A673 (cell line): ENCODE results near the genes ELF4, ZNF280C, ENOX2, STK26, HS6ST2, USP26 and PABIR3.

GRCh38 chrX:129717717-129718678 is 20.8 kb upstream of the XPNPEP2 start:
- PRO-cap, result no peak

DNA sequence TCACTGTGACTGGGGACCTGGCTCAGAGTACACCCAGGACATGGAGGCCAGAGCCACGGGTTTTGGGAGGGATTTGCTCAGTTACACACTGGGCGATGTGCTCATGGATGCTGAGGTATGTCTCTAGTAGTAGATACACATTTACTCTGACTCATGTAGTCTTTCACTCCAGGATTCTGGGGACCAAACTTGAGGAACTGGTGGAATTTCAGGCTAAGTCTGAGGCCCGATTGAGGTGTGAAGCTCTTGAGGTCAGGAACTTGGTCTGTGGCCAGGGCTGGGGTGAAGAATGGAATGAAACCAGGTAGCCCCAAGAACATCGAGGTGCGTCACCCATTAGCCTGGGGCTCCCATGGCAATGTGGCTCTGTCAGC is 7.7 kb downstream of the SASH3 start:
- PRO-cap, result no peak

GRCh38 chrX:129921111-129921508 is 15.1 kb downstream of the UTP14A start:
- PRO-cap, result no peak

- PRO-cap, result bidirectional peak, plus-strand start at chrX:130110294, minus-strand start at chrX:130110018; bidirectional peak, plus-strand start at chrX:130110634, minus-strand start at chrX:130110561; bidirectional peak, plus-strand start at chrX:130111022, minus-strand start at chrX:130110687
Measured at GRCh38 chrX:130110086-130111153, at the start of gene ELF4. Gene ELF4, minus strand, starts transcription at chrX:130110497.

DNA sequence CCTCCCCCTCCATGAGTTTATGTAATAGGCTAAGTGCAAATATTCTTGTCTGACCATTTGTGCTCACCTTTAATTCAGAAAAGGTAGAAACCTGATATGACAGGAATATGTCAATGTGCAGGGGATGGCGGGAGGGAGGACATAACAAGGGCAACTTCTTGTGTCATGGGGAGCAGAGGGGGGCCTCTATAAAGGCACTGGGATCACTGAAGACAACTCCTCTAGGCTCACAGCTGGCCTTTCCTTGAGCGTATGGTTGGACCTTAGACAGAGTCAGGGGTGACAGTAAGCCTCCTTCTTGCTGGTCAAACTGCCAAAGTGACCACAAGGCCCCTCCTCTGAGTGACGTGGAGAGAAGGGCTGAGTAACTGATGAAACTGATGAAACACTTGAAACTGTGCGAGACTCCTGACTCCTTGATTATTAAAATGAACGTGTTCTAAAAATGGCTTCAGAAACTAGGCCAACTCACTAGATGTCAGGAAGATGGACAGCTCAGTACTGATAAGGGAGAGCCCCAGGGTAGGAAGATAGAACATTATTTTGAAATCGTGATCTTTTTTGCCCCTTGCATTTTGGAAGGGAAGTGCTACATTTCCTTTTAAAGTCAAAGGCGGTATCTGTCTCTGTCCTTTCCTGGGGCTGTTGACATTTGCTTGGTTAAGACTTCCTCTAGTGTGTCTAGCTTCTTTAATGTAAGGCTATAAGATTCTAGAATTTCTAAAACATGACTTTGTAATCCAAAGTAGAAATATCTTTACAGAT is 1.5 kb downstream of the RAB33A start:
- PRO-cap, result no peak

DNA sequence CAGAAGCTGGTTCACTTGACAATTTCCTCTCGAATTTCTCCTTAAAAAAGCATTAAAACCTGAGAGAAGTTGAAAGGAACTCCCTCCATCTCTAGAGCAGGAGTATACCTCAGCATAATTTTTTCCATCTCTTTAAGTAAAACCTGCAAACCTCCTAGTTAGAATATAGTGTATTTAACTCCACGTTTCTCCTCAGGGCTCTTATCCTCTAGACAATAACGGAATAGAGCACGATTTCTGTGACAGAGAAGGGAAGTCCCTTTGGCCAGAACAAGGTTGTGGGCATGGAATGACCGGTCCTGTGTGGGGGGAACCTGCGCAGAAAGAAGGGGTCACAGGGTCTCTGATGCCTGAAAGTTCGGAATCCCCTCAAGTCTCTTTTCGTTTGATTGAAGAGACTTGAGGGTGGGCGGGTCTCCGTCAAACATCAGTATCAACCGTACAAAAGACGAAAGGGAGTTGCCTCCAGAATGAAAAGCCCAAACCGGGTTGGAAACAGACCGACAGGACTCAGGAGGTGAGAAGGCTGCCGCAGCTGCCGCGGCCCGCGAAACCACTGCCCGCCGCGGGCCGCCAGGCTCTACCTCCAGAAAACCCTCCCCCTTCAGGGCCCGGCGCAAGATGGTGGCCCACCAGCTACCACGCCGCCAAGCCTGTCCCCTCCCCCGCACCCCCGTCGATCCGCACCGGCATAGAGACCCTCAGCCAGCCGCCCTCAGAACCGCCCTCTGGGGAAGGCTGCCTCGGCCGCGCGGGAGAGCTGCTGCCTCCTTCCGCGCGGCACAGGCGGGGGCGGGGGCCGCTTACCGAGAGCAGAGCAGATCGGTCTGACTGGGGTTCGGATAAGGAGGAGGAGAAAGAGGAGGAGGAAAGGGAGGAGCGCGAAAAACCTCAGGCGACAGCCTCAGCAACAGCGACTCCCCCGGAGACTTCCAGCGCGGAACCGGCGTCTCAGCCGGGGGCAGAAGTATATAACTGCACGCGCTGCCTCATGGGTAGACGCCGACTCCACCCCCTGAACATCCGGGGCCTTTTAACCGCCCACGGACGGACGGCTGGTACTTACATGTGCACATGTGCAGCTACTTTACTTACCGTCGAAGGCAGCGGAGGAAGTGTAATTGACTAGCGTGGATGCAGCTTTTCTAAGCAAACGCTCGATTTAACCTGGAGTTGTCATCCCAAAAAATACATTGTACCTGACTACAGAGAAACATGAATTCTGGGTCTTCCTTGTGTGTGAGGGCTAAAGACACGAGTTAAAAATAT is at the start of gene ZNF280C:
TSS of gene ZNF280C (minus strand) at position 945 of the 1,269 bp plus-strand sequence.
- PRO-cap, result bidirectional peak, plus-strand start at position 498 of the sequence, minus-strand start at position 210 of the sequence; bidirectional peak, plus-strand start at position 718 of the sequence, minus-strand start at position 829 of the sequence; bidirectional peak, plus-strand start at position 1,022 of the sequence, minus-strand start at position 945 of the sequence

DNA sequence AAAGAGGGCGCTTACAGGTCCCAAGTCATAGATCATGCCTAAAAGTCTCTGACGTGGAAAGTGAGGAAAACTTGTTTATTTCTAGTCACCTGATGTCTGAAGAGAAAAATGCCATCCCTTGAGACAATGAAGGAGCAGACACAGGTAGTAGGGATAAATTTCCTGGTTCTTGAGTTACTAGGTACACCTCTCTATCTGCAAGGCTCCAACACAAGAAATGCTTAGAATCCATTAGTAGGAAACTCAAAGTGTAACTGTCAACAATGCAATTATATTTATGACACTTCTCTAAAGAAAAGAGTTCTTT is 233.4 kb downstream of the ENOX2 start:
- PRO-cap, result unidirectional peak, minus-strand start at position 110 of the sequence

DNA sequence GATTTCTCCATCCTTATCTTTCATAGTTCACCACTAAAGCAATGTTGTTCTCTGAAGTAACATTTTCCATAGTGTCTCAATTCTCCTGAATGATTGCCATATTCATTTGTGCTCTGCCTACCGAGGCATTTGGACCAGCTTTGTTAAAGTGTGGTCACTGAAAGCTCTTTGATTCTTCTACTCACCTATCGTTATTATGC is 7.7 kb downstream of the ENOX2 start:
- PRO-cap, result no peak

- PRO-cap, result bidirectional peak, plus-strand start at chrX:130902861, minus-strand start at chrX:130902865; bidirectional peak, plus-strand start at chrX:130903000, minus-strand start at chrX:130902902; bidirectional peak, plus-strand start at chrX:130903537, minus-strand start at chrX:130903209
Measured at GRCh38 chrX:130902358-130903686, at the start of gene ENOX2. Gene ENOX2, minus strand, starts transcription at chrX:130903209.

DNA sequence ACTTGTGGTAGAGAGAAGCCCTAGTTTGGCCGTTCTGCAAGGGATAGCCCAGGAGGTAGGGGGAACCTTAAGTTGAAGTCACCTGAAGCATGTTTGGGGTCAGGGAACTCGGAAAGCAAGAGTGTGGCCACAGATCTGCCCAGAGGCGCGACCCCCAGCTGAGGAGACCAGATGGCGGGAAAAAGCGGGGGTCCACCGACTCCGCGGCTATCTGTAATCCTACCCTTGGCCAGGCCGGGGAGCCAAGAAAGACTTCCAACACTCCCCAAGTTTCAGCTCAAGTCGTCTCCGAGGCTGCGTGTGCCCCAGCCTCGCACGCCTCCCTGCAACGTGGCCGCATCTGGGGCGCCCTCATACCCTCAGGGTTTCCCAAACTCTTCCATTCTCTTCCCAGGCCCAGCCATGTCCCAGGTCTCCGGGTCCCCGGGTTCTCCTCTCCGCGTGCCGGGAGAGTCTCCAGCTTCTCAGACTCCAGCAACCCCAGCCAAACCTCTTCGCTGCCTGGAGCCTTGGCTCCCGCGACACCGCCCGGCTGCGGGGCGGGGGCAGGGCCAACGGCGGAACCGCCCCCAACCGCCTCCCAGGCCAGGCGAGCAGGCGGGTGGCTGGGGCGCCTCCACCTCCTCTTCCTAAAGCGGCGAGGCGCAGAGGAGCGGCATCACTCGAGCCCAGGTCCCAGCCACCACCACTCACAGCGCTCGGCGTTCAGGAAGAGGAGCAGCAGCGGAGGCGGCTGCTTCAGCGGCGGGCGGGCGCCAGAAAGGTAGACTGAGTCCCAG is at the start of gene STK26:
TSS of gene STK26 (plus strand) at position 658 of the 779 bp plus-strand sequence.
- PRO-cap, result unidirectional peak, plus-strand start at position 139 of the sequence; bidirectional peak, plus-strand start at position 275 of the sequence, minus-strand start at position 287 of the sequence; bidirectional peak, plus-strand start at position 658 of the sequence, minus-strand start at position 496 of the sequence

- PRO-cap, result bidirectional peak, plus-strand start at chrX:132217448, minus-strand start at chrX:132217369
Measured at GRCh38 chrX:132216708-132217821, 2.2 kb downstream of the RAP2C start.

DNA sequence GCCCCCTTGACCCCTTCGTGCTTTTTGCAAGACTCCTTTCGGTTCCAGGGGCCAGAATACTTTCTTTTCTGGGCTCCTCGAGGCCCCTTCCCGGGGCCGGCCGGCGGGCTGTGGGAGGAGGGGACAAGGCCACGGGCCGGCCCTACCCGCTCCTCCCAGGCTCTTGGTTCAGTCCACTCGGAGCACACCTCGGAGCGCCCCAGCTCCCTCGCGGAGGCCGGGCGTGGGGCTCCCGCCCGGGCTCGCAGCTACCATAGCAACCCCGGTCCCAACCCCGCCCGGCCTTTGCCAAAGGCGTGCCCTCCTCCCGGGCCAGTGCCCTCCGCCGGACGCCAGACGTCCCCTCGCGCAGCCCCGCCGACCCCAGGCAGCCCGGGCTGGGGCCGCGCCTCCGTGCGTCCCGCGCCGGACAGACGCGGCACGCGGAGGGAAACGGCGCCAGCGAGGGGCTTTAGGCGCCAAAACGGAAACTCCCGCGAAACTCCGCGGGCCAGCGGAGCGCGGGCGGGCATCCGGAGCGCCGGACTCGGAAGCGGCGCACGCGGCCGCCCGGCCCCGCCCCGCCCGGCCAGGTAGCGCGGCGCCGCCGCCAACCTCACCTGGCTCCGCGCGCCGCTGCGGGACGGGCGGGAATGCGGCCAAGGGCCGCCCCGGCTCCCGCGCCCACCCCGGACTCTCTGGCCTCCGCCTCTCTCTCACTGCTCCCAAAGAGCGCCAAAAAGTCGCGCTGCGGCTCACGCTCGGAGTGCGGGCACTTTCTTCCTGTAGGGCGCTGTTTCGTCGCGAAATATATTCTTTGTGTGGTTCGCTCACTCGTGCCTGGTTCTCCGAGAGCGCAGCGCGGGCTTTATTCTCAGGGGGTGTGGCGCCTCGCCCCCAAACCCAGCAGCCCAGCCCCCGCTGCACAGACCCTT is 634 bp upstream of the MBNL3 start:
- PRO-cap, result bidirectional peak, plus-strand start at position 171 of the sequence, minus-strand start at position 225 of the sequence; bidirectional peak, plus-strand start at position 478 of the sequence, minus-strand start at position 415 of the sequence; bidirectional peak, plus-strand start at position 792 of the sequence, minus-strand start at position 679 of the sequence

GRCh38 chrX:132613217-132613571 is 124.4 kb upstream of the MBNL3 start:
- PRO-cap, result no peak

GRCh38 chrX:132957689-132958930 is at the start of gene HS6ST2:
Gene HS6ST2, minus strand, starts transcription at chrX:132958629.
- PRO-cap, result bidirectional peak, plus-strand start at chrX:132957991, minus-strand start at chrX:132957993; bidirectional peak, plus-strand start at chrX:132958310, minus-strand start at chrX:132958232; unidirectional peak, minus-strand start at chrX:132958575

GRCh38 chrX:133097014-133097444 is at the start of gene USP26:
Gene USP26, minus strand, starts transcription at chrX:133097109.
- PRO-cap, result no peak

GRCh38 chrX:133414097-133414791 is 1.0 kb downstream of the GPC4 start:
- PRO-cap, result no peak

GRCh38 chrX:133677138-133677361 is 261.8 kb upstream of the GPC4 start:
- PRO-cap, result no peak

GRCh38 chrX:134171528-134172331 is 65.3 kb upstream of the CCDC160 start:
- PRO-cap, result no peak

DNA sequence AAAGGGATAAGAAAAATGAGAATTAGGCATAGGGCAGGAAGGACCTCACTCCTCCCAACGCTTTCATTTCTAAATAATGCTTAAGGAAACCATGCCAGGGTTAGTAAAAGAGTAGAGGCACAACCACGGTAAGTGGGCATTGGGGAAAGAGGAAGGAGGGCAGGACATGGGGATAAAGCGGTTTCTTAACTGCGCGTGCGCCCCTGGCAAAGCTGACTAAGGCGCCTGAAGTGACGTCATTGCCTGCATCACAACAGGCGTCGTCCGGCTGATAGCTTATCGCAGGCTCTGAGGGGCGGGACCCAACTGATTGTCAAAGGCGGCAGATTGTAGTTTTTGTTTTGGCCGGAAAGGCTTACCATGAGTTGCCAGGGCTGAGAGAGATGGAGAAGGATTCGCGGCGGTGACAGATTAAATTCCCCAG is at the start of gene PABIR3:
TSS of gene PABIR3 (plus strand) at position 339 of the 424 bp plus-strand sequence.
- PRO-cap, result bidirectional peak, plus-strand start at position 339 of the sequence, minus-strand start at position 191 of the sequence

DNA sequence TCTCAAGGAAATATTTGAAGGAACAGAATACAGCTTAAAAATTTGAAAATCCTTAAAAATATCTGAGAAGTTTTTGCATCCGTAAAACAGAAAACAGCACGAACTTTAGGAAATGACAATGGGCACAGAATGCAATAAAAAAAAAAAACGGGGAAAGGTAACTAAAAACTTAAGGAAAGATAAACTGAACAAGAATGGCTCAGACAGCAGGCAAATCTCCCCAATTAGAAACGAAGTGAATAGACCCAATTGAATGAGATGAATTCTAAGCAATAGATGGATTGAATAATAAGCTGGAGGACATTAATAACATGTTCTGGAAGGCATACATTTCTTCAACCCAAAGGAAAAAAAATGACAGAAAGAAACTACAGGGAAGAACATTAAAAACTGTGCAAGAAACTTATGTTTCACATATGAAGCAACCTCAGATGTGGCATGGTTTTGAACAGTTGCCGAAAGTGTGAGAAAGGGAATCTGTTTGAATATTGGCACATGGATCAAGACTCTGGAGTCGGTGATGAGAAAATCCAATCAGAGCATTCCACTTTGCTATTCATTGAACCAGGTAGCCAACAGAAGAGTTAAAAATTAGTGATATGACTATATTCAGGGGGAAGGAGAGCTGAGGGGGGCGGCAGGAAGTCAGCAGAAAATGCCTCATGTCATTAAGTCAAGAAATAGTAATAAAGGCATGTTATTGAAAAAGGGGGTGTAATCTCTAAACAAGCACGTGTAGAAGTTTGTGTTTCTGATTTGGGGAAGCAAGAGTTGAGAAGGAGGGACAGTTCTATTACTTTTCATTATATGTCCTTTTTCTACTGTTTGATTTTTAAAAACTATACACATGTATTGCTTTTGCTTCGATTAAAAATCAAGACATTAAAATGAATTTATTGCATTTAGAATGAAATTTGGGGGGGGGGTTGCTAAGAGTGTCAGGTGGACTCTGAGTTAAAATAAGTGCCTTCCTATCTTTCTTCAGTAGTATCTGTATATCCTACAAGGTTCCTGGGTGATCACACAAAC is 1.1 kb downstream of the SMIM10 start:
- PRO-cap, result no peak